ENCODE data around the gene PRAMEF6.

- RRBS, 2 experiments, result no CpG with 5 or more reads among the region's 24 CpGs
Observed at GRCh38 chr1:10944050-10944939, 37.6 kb downstream of the C1orf127 start.

DNA sequence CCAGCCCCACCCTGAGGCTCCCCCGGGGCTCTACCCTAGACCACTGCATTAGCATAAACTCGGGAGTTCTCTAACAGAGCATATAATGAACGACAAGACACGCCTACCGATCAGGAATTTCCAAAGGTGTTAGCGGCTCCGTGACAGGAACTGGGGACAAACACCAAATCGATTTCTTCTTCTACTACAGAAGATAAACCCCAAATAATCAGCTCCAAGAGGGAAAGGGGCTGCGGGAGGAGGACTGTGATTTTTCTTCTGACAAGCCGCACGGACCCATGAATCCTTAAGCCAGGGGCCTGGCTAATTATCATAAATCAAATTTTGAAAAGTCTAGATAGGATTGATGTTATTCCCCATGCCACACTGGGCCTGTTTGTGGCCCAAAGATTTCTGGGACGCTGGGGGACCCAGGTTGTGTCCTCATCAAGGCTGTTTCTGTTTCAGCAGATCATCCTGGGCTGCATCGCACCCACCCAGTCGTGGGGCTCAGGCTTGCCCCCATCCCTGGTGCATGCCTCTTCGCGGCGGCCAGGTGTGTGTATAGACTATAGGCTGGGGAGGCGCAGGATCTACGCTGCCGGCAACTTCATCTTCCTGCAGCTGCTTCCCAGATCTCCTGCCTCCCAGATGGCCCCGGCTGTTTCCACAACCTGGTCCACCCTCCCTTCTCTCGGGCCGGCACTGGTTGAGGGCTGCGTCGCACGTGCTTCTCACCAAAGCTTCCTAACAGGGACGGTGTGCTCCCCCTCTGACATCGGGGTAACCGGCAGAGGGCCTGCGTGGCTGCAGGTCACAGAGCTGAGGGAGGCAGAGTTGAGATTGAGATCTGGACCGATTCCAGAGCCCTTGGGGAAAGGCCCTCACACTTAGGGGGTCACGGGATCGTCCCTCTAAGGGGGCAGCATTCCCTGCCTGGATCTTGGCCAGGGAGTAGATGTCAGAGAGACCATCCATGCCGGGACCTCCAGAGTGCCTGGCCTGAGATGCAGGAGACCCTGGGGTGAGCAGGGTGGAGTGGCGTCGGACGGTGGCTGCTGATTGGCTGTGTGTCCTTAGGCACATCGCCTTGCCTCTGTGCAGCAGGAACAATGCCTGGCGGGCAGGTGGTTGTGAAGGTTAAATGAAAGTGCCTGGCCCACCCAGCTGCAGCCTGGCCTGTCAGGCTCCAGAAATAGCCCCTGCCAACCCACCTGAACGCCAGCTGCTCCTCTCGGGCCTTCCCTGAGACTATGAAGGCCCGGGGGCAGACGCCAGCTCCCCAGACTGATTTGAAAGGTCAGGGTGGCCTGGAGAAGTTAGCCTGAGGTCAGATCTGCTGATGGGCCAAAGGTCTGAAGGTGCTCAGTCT, 5.8 kb upstream of the MASP2 start:
- RRBS, 2 experiments, result 27 to 42% methylated on average over 10 of the region's 43 CpGs

DNA sequence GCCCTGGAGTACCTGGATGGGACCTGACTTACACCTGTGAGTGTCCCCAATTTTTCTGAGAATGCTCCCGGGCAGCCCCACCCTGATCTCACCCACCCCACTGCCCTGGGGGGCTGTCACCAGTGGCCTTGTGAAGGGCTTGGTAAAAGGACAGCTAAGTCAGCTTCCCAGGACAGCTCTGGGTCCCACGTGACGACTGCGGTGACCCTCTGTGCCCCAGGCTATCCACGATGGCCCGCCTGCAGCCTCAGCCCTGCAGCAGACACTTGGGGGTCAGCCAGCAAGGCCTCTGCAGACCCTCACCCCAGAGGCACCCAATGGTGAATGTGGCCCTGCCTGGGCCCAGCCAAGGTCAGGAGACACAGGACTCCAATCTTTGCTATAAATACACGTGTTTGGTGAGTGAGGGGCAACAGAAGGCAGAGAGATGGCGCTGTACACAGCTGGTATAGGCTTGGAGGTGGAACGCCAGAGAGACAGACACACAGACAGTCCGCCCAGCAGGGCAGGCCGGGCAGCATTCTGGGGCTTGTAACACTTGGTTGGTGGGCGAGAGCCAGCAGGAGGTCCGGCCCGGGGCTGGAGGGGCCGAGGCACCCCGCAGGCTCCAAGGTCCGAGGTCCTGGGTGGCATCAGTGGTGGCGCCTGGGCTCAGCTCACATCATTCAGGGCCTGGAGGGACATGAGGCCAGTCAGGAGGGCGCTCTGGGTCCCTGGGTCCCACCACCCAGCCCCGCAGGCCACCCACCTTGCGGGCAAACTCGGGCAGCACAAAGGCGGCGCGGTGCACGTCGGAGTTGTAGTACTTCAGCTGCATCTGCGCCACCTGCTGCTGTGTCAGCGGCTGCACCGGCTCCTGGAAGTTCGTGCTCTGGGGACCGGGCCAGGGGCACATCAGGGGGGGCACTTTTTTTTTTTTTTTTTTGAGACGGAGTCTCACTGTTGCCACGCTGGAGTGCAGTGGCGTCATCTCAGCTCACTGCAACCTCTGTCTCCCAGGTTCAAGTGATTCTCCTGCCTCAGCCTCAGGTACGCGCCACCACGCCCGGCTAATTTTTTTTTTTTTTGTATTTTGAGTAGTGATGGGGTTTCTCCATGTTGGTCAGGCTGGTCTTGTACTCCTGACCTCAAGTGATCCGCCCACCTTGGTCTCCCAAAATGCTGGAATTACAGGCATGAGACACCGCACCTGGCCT, 5.2 kb downstream of the SRM start:
- RRBS, 2 experiments, result no CpG with 5 or more reads among the region's 41 CpGs

- RRBS, 2 experiments, result no CpG with 5 or more reads among the region's 9 CpGs
Observed at GRCh38 chr1:11108923-11109875, 9.5 kb upstream of the EXOSC10 start.

DNA sequence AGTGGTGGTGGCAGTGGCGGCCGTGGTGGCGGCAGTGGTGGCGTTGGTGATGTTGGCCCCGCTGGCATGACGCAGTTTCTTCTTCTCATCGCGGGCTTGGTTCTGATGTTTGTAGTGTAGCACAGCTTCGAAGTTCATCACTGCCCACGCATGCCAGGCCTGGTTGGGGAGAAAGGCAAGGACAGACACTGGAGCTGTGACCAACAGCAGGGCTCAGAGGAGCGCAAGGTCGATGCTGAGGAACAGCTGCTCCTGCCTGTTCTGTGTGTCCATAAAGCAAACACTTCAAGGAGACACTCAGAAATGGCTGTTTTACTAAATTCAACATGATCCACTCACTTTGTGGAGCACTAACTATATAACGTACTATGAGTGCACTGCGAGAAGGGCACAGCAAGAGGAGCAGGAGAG, 31.0 kb upstream of the EXOSC10 start:
- RRBS, 2 experiments, result no CpG with 5 or more reads among the region's 14 CpGs

GRCh38 chr1:11256871-11257211, 5.5 kb downstream of the MTOR start:
- RRBS, 2 experiments, result no CpG with 5 or more reads among the region's 10 CpGs

DNA sequence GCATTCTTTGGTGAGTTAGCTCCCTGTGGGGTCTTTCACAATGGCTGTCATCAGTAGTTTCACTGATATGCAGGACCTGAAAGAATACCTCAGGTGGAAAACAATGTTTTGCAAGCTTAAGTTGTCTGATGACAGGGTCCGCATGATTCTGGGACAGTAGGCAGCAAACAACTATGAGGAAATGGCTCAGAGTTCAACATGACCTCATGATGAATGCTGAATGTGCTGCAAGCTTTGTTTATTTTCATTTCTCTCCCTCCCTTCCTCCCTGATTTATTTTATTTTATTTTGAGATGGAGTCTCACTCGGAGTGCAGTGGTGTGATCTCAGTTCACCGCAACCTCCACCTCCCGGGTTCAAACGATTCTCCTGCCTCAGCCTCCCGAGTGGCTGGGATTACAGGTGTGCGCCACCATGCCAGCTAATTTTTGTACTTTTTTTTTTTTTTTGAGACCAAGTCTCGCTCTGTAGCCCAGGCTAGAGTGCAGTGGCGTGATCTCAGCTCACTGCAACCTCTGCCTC, 5.2 kb upstream of the UBIAD1 start:
- RRBS, 2 experiments, result no CpG with 5 or more reads among the region's 9 CpGs

- RRBS, 2 experiments, result no CpG with 5 or more reads among the region's 29 CpGs
Observed at GRCh38 chr1:11501368-11501661, 22.4 kb downstream of the DISP3 start.

GRCh38 chr1:11563547-11563889, 84.6 kb downstream of the DISP3 start:
- RRBS, 2 experiments, result 12 to 15% methylated on average over 3 of the region's 11 CpGs

GRCh38 chr1:11730368-11730853, 5.5 kb upstream of the AGTRAP start:
- RRBS, 2 experiments, result no CpG with 5 or more reads among the region's 6 CpGs

DNA sequence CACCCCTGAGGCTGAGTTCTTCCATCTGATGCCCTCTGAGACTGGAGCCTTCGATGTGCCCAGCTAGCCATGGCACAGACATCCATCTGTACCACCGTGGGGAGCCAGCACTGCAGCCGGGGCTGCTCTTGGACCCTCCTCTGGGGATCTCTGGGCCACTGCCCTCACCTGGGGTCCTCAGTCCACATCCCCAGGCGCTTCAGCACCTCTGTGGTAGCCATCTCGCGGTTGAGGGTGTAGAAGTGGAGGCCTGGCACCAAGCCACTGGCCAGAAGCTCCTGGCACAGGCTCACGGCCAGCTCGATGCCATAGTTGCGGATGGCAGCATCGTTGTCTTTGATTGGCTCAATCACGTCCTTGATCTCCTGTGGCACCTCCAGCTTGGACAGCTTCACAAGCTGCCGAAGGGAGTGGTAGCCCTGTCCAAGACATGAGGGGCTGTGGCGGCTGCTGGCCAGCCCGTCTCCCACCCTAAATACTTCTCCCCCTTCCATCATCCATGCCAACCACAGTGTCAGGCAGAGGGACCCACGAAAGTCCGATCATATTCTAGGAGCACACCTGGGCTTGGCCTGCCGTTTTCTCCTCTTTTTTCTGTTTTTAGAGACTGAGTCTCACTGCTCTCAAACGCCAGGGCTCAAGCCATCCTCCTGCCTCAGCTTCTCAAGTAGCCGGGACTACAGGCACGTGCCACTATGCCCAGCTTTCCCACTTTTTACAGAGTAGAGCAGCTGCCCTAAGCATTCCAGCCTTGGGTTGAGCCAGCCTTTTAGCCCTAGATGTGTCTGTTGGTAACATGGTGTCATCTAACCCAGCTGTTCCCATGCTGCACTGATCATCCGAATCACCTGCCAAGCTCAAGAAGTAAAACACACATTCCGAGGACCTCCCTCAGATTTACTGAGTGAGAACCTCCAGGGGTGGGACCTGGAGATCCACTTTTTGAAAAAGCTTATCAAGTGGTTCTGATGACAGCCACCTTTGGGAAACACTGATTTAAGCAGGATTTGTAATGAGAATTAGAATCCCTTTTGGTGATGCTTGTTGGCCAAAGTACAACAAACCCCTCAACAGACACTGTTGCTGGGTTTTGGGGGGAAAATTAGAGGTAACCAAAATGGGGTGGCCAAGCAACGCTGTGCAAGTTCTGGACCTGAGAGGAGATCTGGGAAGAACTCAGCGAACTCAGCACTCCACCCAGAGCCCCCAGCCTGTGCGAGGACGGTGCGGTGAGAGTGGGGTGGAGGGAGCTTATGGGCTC, 10.4 kb downstream of the MTHFR start:
- RRBS, 2 experiments, result no CpG with 5 or more reads among the region's 27 CpGs

GRCh38 chr1:11886788-11887874, 28.4 kb upstream of the NPPB start:
- RRBS, 2 experiments, result 73 to 78% methylated on average over 6 of the region's 29 CpGs

- RRBS, 2 experiments, result no CpG with 5 or more reads among the region's 1 CpG
Observed at GRCh38 chr1:11930958-11931367, 3.6 kb upstream of the PLOD1 start.

DNA sequence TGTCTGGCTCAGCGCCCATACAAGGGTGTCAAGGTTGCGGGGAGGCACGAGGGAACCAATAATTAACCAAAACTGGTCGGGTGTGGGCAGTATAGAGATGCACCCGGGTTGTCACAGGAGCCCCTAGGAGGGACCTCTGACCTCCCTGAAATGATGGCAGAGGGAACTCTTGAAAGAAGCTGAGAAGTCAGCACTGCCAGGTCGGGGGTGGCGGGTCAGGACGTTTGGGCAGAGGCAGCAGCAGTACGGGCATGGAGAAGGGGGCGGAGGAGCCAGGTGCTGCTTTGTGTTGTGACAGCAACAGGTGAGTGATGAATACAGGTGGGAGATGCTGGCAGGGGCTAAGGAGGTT, 11.7 kb downstream of the TNFRSF1B start:
- RRBS, 2 experiments, result no CpG with 5 or more reads among the region's 10 CpGs

DNA sequence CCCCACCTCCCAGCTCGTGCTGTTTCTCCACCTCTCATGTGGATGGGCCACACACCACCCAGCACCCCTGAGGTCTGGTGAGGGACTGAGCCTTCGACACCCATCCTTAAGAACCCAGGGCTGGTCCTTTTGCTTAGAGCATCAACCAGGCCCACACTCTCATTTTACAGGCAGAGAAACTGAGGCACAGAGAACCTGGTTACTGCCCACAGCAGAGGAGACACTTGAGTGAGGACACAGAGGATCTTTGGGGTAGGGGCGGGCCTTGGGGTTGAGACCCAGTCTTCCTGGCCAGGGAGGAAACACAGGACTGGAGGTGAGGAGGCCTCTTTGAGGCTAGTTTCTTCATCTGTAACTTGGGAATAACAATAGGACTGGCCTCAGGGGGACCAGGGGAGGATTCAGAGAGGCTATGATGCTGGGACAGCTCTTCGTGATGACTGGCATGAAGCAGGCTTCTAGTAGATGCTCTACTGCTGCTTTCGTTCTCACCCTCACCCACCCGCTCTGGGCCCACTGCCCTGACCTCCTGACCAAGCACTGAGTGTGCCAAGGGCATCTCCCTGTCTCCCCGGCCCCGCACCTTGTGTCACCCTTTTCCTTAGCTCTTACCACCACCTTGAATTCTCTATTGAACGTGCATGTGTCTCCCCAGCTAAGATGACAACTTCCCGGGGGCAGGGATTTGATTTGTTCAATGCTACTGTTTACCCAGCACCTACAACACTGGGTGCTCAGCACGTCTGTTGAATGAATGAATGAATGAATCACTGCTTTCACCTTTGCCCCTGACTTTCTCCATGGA, 15.2 kb downstream of the TNFRSF1B start:
- RRBS, 2 experiments, result 50 to 57% methylated on average over 3 of the region's 11 CpGs

DNA sequence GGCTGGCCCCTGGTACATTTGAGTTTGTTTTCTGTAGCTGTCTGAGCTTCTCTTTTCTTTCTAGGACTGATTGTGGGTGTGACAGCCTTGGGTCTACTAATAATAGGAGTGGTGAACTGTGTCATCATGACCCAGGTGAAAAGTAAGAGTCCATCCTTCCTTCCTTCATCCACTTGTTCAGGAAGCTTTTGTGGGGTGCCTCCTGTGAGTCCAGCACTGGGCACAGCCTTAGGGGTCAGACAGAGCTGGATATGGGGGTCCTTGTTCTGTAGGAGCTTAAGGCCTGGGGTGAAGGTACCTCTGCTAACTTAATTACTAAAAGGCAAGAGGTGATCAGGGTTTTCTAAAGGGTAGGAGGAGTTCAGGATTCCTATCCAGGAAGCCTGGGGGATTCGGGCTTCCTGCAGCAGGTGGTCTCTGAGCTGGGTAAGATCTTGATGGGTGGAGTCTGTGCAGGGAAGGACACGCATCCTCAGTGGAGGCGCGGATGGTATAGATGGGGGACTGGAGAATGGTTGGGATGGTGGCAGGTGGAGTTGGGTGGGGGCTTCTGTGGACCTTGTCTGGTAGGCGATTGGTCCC, 27.2 kb downstream of the TNFRSF1B start:
- RRBS, 2 experiments, result no CpG with 5 or more reads among the region's 5 CpGs

DNA sequence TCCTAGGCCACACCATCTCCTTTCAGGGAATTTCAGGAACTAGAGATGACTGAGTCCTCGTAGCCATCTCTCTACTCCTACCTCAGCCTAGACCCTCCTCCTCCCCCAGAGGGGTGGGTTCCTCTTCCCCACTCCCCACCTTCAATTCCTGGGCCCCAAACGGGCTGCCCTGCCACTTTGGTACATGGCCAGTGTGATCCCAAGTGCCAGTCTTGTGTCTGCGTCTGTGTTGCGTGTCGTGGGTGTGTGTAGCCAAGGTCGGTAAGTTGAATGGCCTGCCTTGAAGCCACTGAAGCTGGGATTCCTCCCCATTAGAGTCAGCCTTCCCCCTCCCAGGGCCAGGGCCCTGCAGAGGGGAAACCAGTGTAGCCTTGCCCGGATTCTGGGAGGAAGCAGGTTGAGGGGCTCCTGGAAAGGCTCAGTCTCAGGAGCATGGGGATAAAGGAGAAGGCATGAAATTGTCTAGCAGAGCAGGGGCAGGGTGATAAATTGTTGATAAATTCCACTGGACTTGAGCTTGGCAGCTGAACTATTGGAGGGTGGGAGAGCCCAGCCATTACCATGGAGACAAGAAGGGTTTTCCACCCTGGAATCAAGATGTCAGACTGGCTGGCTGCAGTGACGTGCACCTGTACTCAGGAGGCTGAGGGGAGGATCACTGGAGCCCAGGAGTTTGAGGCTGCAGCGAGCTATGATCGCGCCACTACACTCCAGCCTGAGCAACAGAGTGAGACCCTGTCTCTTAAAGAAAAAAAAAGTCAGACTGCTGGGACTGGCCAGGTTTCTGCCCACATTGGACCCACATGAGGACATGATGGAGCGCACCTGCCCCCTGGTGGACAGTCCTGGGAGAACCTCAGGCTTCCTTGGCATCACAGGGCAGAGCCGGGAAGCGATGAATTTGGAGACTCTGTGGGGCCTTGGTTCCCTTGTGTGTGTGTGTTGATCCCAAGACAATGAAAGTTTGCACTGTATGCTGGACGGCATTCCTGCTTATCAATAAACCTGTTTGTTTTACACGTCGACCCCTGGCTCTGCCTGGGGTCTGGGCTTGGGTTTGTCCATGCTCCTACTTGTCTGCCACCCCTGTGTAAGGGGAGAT, 21.3 kb upstream of the VPS13D start:
- RRBS, 2 experiments, result no CpG with 5 or more reads among the region's 17 CpGs

- RRBS, 2 experiments, result no CpG with 5 or more reads among the region's 3 CpGs
Observed at GRCh38 chr1:12386013-12386741, 156.3 kb downstream of the VPS13D start.

- RRBS, 2 experiments, result no CpG with 5 or more reads among the region's 4 CpGs
Observed at GRCh38 chr1:12601249-12601621, 16.8 kb downstream of the DHRS3 start.

GRCh38 chr1:12947359-12947791, at the start of gene PRAMEF6:
Gene PRAMEF6, minus strand, starts transcription at chr1:12947580.
- RRBS, 2 experiments, result no CpG with 5 or more reads among the region's 5 CpGs